Thoracic aorta (tissue), 1 donor: ENCODE measurements around the genes C3AR1, RIMKLB, A2ML1 and CLEC9A.

DNA sequence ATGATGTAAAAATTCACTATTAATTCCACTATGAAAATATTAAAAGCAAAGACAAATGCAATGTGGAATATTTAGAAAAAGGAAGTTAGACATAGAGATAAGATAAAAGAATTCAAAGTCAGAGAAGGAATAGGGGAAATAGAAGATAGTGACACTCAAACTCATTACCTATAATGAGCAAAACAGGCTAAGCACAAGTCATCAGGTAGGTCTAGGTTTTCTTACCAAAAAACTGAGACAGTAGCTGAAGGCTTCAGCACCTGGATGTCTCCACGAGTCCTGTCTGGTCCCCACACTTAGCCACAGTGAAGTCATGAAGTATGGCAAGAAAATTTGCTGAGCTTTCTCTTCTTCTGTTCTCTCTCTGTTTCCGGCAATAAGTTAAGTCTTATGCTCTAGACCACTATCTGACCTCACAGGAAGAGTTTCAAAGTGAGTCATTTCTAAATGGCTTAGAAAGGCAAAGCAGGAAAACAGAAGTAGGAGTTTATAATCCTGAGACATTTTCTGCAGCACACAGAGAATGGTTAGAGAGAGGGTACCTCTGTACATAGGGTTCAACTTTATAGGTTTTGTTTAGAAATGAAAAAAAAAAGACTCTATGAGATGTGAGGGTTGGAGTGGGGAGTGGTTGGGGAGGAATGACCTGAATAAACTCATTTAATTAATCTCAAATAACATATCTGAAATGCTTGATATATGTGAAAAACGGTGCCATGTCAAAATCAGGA lies at the start of gene C3AR1:
C3AR1 (minus strand) TSS at position 307 of the 731 bp plus-strand sequence.
- RAMPAGE, long total RNA = start-site peak on the minus strand centred at position 290 of the sequence, 18 bp wide, 96 reads

DNA sequence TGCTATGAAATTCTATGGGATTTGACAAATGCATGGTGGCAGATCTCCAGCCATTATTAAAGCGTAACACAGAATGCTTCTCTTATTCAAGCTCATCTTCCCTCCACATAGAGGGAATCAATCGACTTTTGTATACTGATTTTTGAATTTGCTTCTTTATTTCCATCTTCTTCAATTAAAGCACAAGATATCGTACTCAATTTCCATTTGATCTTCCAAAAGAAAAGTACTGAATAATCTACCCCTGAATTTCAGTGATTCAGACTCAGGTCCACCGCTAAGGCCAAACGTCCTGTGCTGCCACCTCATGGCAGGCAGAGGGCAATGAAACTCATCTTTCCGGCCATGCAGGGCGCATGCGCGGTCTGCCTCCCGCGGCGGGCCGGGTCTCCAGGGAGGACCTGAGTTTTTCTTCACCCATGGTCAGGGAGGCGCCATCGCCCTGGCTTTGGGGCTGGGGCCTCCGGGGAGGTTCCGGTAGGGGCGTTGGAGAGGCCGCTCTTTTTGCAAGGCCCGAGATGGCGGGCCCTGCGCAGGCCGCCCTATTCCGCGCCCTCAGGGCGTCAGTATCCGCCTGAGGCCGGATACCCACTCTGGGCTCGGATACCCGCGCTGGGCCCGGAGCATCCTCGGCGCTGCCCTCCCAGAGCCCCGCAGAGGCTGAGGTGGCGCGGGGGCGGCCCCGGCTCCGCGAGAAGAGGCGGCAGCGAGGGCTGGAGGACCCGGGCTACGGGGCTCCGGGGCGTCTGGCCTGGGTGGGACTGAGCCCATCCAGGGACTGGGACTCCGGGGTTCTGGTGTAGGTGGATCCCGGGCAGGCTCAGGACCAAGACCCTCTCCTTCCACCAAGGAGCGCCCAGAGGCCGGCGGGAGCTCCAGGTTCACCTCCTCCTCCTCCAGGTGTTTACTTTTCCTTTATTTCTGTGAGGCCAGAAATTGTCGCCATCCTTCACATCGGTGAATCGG lies 23.3 kb downstream of the ZNF705A start:
- RAMPAGE, long total RNA = start-site peak on the plus strand centred at position 384 of the sequence, 66 bp wide, 11 reads

DNA sequence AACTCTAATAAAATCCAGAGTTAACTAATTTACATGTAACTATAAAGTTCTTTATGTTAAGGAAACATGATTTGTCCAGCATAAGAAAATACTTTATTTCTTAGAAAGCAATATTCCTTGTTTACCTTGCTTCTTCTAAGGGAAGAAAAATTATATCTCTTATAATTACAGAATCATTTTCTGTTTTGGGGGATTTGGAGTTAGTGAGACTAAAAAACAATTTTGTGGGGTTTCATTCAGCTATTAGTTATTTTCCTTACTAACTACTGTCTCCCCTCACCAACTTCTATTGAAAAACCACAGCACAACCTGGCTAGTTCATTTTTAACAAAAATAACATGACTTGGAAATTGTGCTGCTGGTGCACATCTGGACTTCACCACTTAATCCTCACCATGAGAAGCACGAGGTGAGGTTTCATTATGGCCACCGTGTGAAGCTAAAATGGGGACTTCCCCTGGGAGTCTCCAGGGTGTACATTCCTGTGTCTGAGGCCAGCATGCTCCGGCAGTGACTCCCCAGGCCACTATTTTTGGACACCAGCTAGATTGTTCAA lies 16.6 kb upstream of the AICDA start:
- RAMPAGE, long total RNA = no peak

DNA sequence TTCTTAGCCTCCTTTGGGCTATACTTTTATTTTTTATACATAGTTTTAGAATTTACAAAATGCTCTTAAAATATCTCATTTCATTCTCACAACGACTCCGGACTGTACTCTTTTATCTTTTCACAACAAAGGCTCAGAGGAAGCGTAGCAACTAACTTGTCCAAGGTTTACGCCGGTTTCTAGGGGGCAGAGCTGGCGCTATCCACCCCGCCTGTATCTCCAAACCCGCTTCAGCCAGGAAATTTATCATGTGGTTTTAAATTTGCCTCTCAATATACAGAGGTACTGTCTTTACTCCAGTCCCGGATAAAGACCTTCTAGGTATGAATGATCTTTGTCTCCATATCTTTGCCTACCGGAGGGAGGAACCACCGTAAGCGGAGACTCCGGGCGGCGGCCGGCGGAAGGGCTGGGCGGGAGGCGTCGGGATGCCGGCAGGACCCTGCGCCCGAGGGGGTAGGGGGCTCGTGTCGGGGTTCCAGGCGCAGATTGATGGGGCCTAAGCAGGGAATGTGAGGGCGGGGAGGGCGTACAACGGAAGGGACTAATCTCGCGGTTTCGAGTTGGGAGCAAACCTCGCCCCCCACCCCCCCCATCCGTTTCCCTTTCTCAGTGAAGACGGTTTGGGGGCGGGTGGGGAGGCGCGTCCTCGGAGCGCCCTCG lies 648 bp upstream of the RIMKLB start:
- RAMPAGE, long total RNA = no peak

DNA sequence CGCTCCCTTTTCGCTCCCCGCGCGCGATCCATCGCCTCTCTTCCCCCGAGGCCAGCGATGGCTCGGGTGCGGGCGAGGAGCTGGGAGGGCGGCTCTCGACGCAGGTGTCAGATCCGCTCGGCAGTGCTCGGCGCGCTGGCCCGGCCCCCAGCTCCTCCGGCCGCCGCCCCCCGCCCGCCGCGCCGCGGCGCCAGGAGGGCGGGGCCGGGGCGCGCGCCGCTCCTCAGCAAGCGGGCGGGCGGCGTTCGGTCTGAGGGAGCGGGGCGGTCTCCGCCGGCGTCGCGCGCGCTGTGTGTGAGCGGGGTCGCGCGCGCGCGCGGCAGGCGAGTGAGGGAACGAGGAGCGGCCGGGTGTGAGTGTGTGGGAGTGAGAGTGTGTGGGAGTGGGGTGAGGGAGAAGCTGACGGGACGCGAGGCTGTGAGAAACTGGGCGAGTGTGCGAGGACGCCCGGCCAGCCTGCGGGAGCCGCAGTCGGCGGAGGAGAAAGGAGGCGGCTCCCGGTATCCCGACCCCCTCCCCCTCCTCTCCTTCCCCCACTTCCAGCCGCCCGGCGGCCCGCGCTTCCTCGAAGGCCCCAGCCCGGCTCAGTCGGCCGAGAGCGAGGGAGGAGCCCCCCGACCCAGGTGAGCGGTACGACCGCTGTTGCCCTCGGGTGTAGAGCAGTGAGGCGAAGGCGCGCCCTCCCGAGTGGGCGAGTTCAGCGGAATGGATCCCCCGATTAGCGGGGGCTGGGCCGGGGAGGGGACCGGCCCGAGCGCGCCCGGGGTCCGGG lies at the start of gene RIMKLB:
RIMKLB (plus strand) TSS at position 317 of the 772 bp plus-strand sequence.
- RAMPAGE, long total RNA = start-site peak on the plus strand centred at position 335 of the sequence, 176 bp wide, 2,371 reads

- RAMPAGE, long total RNA = no peak
Observed at GRCh38 chr12:8822428-8822731, at the start of gene A2ML1. Gene A2ML1 (plus strand): TSS chr12:8822621.

DNA sequence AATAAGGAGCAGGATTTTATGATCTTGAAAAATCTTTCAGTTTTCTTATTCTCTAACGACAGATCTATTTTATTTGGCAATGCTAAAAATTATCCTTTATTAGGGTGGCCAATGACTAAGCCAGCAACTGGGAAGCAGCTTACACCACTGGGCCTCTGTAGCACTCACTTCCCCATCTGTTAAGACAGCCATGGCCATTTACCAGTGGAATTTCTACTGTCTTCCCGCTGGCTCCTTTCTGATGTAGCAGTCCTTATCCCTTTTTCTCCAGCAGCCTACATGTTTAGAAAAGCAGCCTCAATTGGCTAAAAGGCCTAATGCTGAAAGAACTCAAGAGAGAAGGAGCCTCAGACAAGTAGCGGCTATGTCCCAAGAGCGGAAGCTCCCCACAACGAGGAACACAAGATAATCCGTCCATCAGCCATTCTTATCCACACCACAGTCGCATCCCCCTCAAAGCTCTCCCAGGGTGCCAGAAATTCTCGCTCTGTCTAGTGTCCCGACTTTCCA lies 782 bp downstream of the M6PR start:
- RAMPAGE, long total RNA = no peak

DNA sequence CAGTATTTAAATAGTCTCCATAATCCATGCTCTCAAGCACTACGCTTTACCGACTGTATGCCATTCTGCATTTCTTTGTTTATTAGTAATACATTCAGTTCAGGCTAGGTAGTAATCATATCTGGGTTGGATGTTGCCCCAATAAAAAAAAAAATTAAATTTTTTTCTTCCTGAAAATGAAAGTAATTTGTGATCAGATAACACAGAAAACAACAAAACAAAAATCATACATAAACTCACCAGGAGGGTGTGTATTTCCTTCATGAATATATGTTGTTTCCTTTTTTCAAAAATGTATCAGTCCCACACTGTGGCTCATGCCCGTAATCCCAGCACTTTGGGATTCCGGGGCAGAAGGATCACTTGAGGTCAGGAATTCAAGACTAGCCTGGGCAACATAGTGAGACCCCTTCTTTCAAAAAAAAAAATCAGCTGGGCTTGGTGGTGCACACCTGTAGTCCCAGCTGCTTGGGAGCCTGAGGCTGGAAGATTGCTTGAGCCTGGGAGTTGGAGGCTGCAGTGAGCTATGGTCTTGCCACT lies 1.5 kb upstream of the M6PR start:
- RAMPAGE, long total RNA = no peak

DNA sequence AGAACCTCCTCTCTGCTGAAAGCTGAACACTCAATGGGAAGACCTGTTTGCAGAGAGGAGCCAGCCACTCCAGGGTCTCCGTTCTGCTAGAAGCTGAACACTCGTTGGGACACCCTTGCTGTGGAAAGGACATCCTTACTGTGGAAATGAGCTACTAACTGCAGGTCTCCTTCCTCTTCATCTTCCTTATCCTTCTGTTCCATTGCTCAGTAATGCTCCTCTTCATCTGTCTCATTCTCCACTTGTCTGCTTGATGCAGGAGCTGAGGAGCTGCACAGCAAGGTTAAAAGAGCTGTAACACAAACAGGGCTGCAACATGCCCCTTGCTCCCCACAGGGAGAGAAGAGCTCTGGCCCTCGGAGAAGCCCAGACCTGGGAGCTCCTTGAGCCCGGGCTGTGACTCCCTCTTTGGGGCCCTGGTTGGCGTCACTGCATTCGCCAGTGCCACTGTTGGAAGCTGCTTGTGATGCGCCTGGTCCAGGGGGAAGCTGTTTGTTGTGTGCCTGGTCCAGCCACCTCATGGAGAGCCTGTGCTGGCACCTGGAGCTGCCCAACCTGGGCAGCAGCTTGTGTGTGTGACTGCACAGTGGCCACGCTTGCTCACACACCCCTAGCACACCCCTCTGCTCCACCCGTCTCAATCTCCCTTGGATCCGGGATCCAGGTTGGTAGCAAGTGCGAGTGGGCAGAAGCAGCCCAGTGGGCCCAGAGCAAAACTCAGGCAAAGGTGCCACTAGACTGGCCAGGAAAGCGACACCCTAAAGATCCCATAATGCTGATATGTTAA lies 49.6 kb downstream of the A2M start:
- RAMPAGE, long total RNA = no peak

GRCh38 chr12:9106728-9108088 lies 8.5 kb downstream of the A2M start:
- RAMPAGE, long total RNA = start-site peak on the minus strand at chr12:9107586-9107646, 270 reads

GRCh38 chr12:9122096-9122641 lies 6.5 kb upstream of the A2M start:
- RAMPAGE, long total RNA = no peak

GRCh38 chr12:9207869-9208086 lies 417 bp downstream of the PZP start:
- RAMPAGE, long total RNA = no peak

DNA sequence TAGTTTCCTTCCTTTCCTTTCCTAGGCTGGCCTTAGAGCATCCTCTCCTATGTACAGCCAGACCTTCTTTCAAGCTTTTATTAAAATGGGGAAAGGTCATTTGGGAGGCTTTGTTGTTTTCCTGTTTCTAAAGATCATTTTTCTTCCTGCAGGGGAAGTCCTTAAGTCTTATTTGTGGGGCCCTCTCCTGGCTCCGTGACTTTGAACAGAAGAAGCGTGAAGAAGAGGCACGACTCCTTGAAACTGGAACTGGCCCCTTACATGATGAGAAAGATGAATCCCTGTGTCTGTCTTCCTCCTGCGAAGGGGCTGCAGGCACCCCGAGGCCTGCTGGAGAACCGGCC lies 85.3 kb upstream of the PZP start:
- RAMPAGE, long total RNA = no peak

- RAMPAGE, long total RNA = start-site peak on the minus strand at chr12:9448194-9448231, 10 reads
Observed at GRCh38 chr12:9447729-9448607, 159.7 kb downstream of the KLRB1 start.

DNA sequence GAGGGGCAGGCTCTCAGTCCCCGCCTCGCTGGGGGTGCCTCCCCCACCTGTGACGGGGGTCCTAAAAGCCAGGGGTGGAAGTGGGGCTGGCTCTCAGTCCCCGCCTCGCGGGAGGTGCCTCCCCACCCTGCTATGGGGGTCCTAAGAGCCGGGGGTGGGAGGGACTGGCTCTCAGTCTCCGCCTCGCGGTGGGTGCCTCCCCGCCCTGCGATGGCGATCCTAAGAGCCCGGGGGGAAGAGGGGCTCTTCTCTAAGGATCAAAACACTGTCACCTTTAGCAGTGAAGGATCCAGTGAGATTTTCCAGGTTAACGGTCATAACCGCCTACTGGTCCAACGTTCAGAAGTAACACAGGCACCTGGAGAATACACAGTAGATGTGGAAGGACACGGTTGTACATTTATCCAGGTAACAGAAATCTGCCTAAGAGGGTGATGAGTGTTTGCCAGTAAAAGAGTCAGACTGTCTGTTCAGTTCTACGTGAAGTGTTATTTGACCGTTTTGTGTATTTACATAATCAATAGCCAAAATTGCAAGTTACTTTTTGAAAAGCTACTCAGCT lies 37.1 kb downstream of the KLRB1 start:
- RAMPAGE, long total RNA = no peak

DNA sequence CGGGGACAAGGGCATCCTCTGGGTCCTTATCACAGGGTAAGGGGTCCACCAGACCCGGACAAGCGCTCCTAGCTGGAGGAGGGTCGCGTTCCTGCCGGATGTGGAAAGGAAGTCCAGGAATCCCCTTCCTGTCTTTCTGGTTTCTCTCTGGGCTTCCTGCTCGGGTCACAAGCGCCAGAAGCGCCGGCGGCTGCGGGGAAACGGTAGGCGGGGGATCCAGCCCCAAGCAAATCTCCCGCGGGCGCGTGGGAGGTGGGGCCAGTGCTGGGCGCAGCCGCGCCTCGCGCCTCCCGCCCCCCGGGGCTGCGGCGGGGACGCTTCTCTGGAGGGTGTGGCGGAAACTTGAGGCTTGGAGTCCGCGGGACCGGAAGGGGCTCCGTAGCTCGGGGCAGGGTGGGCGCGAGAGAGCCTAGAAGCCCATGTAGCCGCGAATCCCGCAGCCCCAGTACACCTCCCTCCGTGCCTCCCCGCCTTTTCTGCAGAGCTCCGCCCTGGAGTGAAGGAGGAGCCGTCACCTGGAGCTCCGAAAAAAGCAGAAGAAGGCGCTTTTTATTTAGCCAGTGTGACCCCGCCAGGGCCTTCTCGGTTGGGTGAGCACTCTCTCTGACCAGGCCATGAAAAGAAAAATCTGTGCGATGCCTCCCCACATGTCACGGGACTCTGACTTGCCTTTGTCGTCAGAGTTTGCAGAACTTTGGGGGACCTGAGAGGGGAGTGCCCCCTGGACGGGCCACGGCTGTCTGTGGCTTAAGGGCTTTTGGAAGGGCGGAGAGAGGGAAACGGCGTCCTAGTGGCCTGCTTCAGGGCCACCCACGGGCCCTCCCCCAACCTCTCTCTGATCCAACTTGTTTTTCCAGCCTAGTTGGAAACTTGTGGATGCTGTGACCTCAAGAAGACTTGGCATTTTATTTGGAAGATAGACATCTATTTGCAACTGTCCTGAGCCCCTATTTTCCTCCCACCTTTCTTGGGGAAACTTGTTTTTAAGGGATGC lies 21.4 kb upstream of the CLEC2D start:
- RAMPAGE, long total RNA = start-site peak on the plus strand centred at position 341 of the sequence, 94 bp wide, 19 reads

- RAMPAGE, long total RNA = no peak
Observed at GRCh38 chr12:9731286-9731787, 29.4 kb downstream of the CD69 start.

- RAMPAGE, long total RNA = no peak
Observed at GRCh38 chr12:9796246-9796825, 30.9 kb upstream of the KLRF1 start.

- RAMPAGE, long total RNA = no peak
Observed at GRCh38 chr12:9964999-9965546, 6.1 kb upstream of the CLEC12A start.

DNA sequence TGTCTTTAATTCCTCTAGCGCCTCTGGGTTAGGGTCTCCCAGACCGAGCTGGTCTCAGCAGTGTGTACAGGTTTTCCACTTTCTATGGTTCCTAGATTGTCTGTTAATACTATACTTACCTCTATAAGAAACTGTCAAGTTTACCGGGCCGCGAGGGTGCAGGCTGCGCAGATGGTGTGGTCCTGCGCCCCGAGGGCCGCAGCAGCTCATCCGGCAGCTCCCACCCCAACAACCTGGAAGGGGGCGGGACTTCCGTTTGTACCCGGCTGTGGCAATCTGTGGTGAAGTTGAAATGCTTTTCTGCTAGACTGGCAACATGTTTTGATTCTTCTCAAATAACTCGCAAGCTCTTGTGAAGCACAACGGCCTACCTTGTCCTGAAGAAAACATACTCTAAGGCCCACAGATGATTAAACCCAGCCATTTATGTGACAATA lies at the start of gene CLEC9A:
CLEC9A (plus strand) TSS at position 259 of the 437 bp plus-strand sequence.
- RAMPAGE, long total RNA = no peak